Uterus (tissue), 7 donors: ENCODE data around the genes ZNF439 and ZNF564.

GRCh38 chr19:10830884-10831459 lies 5.0 kb downstream of the TMED1 start:
- PRO-cap, 4 experiments, result no peak in any of the 4 experiments
- RAMPAGE, long total RNA, 2 experiments, result start-site peak on the plus strand in 1 of 2 experiments, at chr19:10831015-10831699 at its widest, 9 reads per replicate
- RRBS, result 8% methylated on average over 2 of the region's 24 CpGs

GRCh38 chr19:10836416-10836866 lies 429 bp upstream of the TMED1 start:
- PRO-cap, 4 experiments, result peak in 4 of 4 experiments; most common plus-strand start chr19:10836551 (in 4)
- RAMPAGE, long total RNA, 2 experiments, result no peak in any of the 2 experiments
- RRBS, result no CpG with 5 or more reads among the region's 31 CpGs

DNA sequence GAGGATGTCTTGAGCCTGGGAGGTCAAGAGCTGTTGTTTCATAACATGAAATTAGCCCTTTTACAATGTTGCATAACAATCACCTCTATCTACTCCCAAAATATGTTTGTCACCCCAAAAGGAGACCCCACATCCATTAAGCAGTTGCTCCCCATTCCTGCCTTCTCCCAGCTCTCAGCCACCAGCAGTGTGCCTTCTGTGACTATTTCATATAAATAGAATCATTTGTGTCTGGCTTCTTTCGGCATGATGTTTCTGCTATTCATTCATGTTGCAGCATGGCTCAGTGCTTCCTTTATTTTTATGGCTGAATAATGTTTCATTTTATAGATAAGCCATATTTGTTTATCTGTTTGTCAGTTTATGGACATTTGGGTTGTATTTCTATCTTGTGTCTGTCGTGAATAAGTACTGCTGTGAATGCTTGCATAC lies 28.2 kb downstream of the YIPF2 start:
- PRO-cap, 4 experiments, result no peak in any of the 4 experiments
- RAMPAGE, long total RNA, 2 experiments, result no peak in any of the 2 experiments
- RRBS, result no CpG with 5 or more reads among the region's 2 CpGs

DNA sequence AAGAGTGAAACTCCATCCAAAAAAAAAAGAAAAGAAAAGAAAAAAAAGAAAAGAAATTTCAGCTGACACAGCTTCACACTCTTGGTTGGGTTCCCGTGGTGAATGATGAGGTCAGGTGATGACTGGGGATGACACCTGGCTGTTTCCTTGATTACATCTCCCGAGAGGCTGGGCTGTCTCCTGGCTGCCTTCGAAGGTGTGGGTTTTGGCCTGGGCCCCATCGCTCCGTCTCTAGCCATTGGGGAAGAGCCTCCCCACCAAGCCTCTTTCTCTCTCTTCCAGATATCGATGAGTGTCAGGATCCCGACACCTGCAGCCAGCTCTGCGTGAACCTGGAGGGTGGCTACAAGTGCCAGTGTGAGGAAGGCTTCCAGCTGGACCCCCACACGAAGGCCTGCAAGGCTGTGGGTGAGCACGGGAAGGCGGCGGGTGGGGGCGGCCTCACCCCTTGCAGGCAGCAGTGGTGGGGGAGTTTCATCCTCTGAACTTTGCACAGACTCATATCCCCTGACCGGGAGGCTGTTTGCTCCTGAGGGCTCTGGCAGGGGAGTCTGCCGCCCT lies 22.0 kb downstream of the LDLR start:
- PRO-cap, 4 experiments, result no peak in any of the 4 experiments
- RAMPAGE, long total RNA, 2 experiments, result no peak in any of the 2 experiments
- RRBS, result no CpG with 5 or more reads among the region's 15 CpGs

- PRO-cap, 4 experiments, result no peak in any of the 4 experiments
- RAMPAGE, long total RNA, 2 experiments, result no peak in any of the 2 experiments
- RRBS, result 100% methylated on average over 2 of the region's 37 CpGs
These were observed 24.1 kb downstream of the LDLR start for GRCh38 chr19:11113032-11114000.

DNA sequence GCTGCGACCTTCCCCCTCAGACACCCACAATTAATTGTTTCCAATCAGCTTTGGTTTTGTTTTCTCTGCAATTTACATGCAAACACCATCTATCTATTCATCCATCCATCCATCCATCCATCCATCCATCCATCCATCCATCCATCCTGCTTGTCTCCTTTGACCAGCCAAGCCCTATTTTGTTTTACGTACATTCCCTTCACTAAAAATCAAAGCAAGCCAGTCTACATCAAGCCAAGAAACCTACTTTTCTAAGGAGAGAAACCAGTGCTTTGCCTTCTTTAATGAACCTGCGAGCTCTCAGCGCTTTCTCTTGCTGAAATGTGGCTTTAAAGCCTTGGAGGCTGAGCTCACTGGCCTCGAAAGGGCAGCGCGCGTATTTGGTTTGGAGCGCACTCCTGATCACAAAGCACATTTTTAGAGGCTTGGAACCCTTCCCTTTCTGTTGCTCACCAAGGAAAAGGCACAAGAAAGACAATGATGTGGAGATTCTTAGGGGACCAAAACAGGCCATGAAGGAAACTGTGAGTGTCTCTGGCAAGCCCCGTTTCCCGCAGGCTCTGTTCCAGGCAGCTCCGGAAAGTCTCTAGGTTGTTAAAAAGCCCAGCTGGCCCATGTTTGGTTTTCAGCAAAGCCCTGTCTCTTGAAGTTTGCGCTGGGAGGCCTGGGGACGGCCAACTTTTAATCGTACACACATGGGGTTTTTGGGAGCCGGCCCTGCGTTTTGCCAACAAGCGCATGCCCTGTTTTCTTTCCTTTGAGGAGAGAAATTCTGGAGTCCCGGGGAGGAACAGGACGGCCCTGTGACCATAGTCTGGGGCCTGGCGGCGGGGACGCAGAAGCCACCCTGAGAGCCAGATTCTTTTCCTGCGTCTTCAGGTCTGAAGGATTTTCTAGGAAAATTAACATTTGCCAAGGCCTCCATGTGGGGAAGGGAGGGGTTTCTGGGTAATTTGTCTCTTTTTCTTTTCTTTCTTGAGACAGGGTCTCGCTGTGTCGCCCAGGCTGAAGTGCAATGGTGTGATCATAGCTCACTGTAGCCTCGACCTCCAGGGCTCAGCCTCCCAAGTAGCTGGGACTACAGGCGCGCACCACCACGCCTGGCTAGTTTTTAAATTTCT lies 9.4 kb upstream of the SPC24 start:
- PRO-cap, 4 experiments, result peak in 4 of 4 experiments; most common plus-strand start position 455 of the sequence (in 2); most common minus-strand start position 302 of the sequence (in 3)
- RAMPAGE, long total RNA, 2 experiments, result no peak in any of the 2 experiments
- RRBS, result 4% methylated on average over 4 of the region's 30 CpGs

DNA sequence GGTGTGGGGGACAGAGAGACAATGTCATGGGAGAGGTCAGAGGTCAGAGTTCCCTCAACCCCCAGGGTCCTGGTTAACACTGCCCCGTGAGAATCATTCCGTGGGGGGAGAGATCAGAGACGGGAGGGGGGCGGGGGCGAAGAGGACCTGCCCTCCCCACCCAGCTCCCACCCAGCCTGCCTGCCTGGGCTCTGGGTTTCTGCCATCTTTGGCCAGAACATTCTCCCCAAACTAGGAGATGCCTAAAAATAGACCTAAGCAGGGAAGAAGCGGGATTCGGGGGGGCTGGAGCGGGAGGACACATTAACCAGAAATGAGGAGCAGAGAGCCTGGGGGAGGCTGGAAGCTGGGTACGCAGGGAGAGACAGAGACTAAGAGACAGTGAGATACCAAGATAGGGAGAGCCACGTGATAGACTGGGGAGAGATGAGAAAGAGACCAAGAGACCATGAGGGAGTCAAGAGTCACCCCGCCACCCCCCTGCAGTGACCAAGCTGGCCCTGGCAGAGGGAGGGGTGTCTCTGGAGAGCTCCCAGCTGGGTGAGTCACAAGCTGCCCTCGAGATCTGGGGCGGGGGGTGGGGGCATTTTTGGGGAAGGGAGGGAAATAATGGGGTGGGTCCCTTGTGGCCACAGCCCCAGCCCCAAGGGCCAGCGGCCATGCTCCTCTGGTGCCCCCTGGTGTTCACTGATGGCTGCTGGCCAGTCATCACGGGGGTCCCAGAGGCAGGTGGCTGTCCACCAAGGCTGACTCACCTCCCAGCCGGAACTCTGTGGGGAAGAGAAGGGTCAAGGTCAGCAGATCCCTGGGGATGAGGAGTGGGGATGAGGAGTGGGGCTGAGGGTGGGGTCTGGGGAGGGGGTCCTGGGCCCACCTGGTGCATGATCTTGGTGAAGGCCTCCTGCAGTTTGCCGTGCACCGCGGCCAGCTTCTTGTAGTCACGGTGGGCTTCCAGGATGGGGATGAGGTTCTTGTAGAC lies 6.3 kb upstream of the KANK2 start:
- PRO-cap, 4 experiments, result peak in 4 of 4 experiments; most common plus-strand start position 323 of the sequence (in 3); most common minus-strand start position 210 of the sequence (in 4)
- RAMPAGE, long total RNA, 2 experiments, result start-site peak on the plus strand in 1 of 2 experiments, centred at position 331 of the sequence, 7 to 13 reads per replicate
- RRBS, result no CpG with 5 or more reads among the region's 20 CpGs

DNA sequence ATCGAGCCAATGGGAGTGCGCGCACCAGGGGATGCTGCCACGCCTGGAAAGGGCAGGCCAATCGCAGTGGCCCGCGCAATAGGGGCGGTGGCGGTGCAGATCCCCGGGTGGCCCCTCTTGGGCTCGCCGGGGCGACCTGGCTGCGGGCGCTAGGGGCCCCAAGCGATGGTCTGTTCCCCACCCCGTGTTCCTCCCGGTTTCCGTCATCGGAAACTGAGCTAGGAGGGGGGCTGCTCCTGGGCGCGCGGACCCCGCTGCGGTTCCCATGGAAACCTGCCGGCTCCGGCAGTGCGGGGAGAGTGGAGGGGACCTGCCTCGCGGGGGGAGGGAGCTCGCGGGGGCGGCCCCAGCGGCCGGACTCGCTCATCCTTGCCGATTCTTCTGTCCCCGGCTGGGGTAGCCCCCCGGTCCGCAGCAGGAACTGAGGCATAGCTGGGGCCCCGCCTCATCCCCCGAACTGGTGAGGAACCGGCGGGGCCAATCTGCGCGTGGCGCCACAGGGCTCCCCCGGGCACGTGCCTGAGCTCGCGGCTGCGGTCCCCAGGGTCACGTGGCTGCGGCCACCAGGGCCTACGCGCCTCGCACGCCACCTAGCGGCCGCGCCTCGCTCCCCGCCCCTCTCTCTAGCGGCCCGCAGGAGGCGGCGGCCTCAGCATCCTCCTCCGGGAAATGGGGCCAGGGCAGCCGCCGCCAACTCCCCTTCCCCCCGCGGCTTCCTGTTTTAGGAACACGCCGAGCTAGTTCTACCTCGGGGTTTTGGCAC lies 1.5 kb upstream of the ELAVL3 start:
- PRO-cap, 4 experiments, result peak in 3 of 4 experiments; most common plus-strand start position 60 of the sequence (in 1); most common minus-strand start position 517 of the sequence (in 2)
- RAMPAGE, long total RNA, 2 experiments, result no peak in any of the 2 experiments
- RRBS, result 3% methylated on average over 32 of the region's 75 CpGs

DNA sequence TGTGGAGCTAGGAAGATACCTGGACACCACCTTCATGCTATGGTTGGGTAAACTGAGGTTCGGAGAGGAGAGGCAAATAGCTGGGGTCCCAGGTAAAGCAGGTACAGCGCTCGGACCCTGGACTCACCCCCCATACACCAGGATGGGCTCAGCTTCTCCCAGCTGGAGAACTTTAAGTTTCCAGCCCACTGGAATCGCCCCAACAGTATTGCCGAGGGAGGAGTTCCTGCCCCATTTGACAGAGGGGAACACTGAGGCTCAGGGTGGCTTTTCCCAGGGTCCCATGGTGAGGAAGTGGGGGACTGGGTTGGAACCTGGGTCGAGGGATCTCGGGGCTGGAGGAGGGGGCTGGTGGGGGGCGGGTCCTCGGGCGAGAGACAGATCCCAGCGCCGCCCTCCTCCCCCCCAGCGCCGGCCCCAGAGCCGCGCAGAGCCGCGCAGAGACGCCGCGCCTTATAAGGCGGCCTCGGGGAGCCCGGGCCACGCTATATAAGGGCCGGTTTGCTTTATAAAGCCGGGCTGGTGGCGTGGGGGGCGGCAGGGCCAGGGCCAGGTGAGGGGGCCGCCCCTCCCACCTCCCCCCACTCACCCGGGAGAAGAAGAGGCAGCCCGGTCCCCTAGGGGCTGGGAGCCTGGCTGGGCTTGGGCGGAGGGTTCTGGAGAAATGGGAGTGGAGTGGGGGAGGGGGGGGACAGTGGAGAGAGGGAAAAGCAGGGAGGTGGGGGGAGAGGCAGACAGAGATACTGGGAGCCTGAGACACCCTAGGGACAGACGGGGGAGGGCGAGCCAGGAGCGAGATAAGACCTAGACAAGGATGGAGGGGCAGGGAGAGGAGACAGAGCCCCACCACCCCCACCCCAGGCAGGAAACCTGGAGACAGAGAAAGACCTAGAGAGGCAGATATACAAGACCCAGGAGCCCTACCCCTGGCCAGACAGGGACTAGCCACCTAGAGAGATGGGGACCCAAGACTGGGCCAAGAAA lies 1.1 kb downstream of the CNN1 start:
- PRO-cap, 4 experiments, result peak in 4 of 4 experiments; most common plus-strand start position 408 of the sequence (in 4); most common minus-strand start position 296 of the sequence (in 2)
- RAMPAGE, long total RNA, 2 experiments, result no peak in any of the 2 experiments
- RRBS, result 3% methylated on average over 16 of the region's 36 CpGs

- PRO-cap, 4 experiments, result no peak in any of the 4 experiments
- RAMPAGE, long total RNA, 2 experiments, result no peak in any of the 2 experiments
These were observed 42.0 kb downstream of the ZNF823 start for GRCh38 chr19:11696812-11697099.

DNA sequence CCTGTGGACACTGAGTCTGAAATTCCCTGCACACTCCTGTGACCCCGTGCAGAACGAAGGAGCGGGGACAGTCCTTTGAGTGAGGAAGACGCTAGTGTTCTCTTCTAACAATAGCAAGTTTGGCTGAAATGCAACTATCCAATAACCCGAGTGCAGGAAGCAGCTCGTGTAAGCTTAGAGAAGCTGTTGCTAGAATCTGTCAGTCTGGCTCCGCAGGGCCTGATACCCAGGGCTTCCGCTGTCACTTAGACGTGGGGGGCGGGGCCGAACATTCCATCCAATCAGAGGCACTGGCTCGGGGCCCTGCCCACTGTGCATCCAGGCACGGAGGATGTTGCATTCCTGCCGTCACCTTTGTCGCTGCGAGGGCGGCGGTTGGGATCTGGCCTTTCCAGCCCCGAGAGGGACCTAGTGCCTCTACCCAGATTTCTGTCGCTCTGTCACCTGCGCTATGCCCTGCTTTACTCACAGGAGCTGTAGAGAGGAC lies at the start of gene ZNF439:
Gene ZNF439, plus strand, starts transcription at position 310 of the 487 bp plus-strand sequence.
- PRO-cap, 4 experiments, result peak in 4 of 4 experiments; most common plus-strand start position 351 of the sequence (in 3); most common minus-strand start position 198 of the sequence (in 2)
- RAMPAGE, long total RNA, 2 experiments, result start-site peak on the plus strand in 1 of 2 experiments, centred at position 325 of the sequence, 50 reads per replicate
- RRBS, result no CpG with 5 or more reads among the region's 21 CpGs

DNA sequence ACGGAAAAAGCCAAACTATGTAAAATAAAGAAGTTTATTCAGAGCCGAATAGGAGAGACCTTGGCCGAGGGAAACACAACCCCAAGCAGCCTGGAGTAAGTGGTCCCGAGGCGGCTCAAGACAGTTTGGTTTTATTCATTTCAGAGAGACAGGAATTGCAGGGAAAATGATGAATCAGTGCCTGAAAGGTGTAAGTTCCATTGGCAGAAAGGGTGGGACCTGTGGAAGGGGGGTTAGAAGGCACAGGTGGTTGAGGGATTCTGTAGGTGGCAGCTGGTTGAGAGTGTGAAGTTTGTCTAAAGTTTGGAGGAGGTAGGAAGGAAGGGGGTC lies 823 bp downstream of the ZNF700 start:
- PRO-cap, 4 experiments, result no peak in any of the 4 experiments
- RAMPAGE, long total RNA, 2 experiments, result no peak in any of the 2 experiments
- RRBS, result no CpG with 5 or more reads among the region's 5 CpGs

- PRO-cap, 4 experiments, result peak in 1 of 4 experiments; most common plus-strand start chr19:12052212 (in 1)
- RAMPAGE, long total RNA, 2 experiments, result no peak in any of the 2 experiments
- RRBS, result no CpG with 5 or more reads among the region's 8 CpGs
These were observed 813 bp downstream of the ZNF878 start for GRCh38 chr19:12052028-12052268.

DNA sequence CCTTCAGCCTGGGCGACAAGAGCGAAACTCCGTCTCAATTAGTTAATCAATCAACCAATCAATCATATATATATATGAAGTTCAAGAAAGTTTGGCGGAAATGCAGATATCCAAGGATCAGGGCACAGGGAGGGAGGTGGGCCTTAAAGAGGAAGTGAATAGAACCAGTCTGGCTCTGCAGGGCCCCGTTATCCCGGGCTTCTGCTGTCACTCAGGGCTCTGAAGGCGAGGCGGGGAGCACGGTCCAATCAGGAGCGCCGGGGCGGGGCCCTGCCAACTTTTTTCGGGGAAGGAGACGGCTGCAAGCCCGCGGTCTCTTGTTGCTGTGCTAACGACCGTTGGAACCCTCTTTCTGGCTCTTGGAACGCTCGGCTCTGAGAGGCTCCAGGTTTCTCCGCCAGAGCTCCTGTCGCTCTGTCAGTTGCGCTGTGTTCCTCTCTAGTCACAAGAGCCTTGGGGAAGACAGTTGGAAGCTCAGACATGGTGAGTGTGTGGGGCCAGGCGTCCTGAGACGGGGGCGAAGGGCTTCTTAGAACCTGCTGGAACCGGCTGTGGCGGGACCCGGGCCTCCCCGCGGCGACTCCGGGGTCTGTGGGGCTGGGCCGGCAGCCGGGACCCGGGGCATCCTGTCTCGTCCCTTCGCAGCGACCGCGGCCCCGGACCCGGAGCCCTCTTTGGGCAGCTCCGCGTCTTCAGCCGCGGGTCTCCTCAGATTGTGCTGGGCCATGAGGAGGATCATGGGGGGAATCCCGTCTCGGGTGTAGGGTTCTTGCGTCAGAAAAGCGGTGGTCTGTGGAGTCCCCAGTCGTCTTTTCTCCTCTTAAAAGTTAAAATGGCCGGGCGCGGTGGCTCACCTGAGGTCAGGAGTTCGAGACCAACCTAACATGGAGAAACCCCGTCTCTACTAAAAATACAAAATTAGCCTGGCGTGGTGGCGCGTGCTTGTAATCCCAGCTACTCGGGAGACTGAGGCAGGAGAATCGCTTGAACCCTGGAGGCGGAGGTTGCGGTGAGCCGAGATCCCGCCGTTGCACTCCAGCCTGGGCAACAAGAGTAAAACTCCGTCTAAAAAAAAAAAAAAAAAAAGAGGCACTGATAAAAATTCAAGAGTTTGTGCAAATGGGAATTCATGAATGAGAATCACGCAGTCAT lies 27.8 kb downstream of the ZNF844 start:
- PRO-cap, 4 experiments, result peak in 4 of 4 experiments; most common plus-strand start position 276 of the sequence (in 2); most common minus-strand start position 195 of the sequence (in 1)
- RAMPAGE, long total RNA, 2 experiments, result start-site peak on the plus strand in 1 of 2 experiments, centred at position 292 of the sequence, 54 reads per replicate
- RRBS, result 3% methylated on average over 13 of the region's 69 CpGs

- PRO-cap, 4 experiments, result no peak in any of the 4 experiments
- RAMPAGE, long total RNA, 2 experiments, result start-site peak on the minus strand in 1 of 2 experiments, at chr19:12145314-12146035 at its widest, 5 to 6 reads per replicate
- RRBS, result no CpG with 5 or more reads among the region's 14 CpGs
These were observed 5.4 kb upstream of the ZNF20 start for GRCh38 chr19:12145323-12146104.

GRCh38 chr19:12285978-12286383 lies 8.7 kb downstream of the ZNF44 start:
- PRO-cap, 4 experiments, result no peak in any of the 4 experiments
- RAMPAGE, long total RNA, 2 experiments, result no peak in any of the 2 experiments
- RRBS, result no CpG with 5 or more reads among the region's 5 CpGs

DNA sequence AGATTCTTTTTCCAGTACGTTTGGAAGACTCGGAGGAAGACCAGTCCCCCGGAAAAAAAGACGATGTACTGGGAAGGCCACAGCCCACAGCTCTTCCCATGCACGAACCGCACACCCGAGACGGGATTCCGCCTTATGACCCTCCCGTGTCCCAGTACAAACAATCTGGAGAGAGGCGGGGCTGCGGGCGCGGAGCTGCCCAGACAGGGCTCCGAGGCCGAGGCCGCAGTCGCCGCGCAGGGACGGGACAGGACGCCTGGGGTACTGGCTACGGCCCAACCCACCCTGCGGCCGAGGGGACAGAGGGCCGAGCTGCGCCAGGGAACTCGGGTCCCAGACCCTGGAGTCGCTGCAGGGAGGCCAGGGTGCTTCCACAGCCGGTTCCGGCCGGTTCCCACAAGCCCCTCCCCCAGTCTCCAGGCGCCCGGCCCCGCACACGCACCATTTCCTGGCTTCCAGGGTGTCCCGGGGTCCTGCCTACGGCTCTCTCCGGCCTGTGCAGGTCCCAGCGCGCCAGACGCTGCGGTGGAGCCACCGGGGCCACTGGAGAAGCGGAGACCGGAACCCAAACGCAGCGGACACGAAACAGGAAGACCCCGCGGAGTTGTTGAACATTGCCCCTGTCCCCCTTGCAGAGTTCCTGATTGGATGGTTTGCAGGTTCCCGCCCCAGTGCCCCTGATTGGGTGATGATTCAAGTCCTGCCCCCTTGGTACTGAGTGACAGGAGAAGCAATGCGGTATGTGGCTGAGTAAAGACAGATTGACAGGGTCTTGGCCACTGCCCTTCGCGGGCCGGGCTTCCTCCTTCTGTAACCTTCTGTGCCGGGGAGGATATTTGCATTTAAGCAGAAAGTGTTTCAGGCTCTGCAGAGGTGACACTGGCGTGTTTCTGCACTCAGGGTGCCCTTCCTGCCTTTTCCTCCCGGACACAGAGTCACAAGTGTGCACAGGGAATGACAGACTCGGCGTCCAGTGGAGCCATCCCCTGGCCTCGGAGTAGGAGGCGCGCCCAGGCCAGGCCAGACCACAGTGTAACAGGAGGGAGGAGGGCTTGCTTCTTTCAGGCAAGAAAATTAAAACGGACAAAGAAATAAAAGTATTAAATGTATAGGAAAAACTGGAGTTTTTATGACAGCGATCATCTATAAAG lies at the start of gene ZNF564:
Gene ZNF564, minus strand, starts transcription at position 595 of the 1,151 bp plus-strand sequence.
- PRO-cap, 4 experiments, result peak in 4 of 4 experiments; most common plus-strand start position 202 of the sequence (in 3); most common minus-strand start position 595 of the sequence (in 3)
- RAMPAGE, long total RNA, 2 experiments, result start-site peak on the minus strand in 1 of 2 experiments, centred at position 582 of the sequence, 808 reads per replicate
- RRBS, result 3% methylated on average over 13 of the region's 66 CpGs

DNA sequence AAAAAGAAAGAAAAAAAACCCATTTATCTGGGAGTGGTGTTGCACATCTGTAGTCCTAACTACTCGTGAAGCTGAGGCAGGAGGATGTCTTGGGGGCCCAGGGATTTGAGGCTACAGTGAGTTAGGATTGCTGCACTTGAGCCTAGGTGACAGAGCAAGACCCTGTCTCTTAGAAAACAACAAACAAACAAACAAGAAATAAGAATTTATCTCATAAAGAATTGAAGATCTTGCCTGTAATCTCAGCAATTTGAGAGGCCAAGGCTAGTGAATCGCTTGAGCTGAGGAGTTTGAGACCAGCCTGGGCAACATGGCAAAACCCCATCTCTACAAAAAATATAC lies 12.2 kb downstream of the ZNF791 start:
- PRO-cap, 4 experiments, result no peak in any of the 4 experiments
- RAMPAGE, long total RNA, 2 experiments, result no peak in any of the 2 experiments
- RRBS, result no CpG with 5 or more reads among the region's 2 CpGs

DNA sequence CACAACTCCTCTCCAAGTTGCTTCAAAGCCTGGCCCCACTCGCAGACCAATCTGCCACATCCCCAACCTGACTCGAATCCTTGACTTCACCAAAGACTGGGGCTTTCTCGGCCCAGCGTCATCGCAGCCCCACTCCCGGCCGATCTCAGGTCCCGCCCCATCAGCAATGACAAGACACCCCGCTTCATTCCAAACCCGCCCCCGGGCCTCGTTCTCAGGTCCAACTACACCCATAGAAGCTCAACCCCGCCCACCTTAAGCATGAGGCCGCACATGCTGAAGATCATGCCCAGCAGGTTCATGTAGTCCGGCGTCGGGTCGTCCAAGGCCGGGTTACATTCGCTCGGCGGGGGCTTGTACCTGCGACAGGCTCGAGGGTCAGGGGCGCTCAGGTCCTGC lies 342 bp downstream of the WDR83OS start:
- PRO-cap, 4 experiments, result peak in 2 of 4 experiments; most common minus-strand start position 146 of the sequence (in 2)
- RAMPAGE, long total RNA, 2 experiments, result no peak in any of the 2 experiments
- RRBS, result 2% methylated on average over 15 of the region's 25 CpGs

- PRO-cap, 4 experiments, result no peak in any of the 4 experiments
- RAMPAGE, long total RNA, 2 experiments, result no peak in any of the 2 experiments
- RRBS, result no CpG with 5 or more reads among the region's 16 CpGs
These were observed 6.1 kb upstream of the WDR83OS start for GRCh38 chr19:12675152-12675949.